ENCODE measurements around a stretch of chr16.

GRCh38 chr16:22673489-22673854 lies 140.5 kb upstream of the HS3ST2 start:
- PRO-cap, result no peak

DNA sequence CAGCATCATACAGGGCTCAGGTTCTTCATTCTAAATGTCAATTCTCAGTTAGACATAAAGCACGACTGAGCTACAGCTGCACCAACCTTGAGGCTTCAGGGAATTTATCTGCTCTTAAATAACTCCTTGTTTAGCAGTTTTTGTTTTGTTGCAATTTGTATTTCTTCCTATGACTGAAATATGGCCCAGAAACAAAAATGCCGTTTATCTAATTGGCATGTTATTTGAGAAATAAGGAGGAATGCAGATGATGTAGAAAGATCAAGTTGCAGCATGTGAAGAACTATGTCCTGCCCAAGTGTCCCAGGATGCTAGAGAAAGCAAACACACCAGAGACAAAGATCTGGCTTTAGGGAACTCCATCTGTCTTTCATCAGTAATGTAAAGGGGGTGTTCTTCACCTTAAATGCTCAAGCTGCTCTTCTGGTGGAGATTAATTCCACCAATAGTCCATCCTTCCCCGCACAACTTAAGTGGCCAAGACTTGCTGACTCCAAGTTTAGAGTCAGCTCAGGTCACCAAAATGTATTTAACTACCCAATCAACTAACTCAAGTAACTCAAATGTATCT lies 29.7 kb downstream of the USP31 start:
- PRO-cap, result no peak

GRCh38 chr16:23121063-23121640 lies 28.1 kb downstream of the USP31 start:
- PRO-cap, result no peak

- PRO-cap, result bidirectional peak, plus-strand start at chr16:23183179, minus-strand start at chr16:23183176
These were observed 525 bp downstream of the SCNN1G start for GRCh38 chr16:23183001-23183538.

DNA sequence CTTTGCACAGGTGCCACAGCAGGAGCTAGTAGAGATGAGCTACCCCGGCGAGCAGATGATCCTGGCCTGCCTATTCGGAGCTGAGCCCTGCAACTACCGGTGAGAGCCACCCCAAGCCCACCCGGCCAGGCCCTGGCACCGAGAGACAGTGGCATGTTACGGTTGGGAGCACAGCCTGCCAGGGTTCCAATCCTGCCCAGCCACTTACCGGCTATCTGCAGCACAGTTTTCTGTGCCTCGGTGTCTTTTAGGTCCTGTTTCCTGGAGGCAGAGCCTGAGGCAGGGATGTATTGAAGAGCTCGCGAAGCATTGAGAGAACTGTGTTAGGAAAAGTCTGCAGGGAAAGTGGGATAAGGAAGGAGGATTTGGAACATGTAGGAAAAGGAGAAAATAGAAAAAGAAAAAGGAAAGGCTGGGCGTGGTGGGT lies 53.3 kb downstream of the SCNN1B start:
- PRO-cap, result no peak

- PRO-cap, result no peak
These were observed 64.0 kb downstream of the COG7 start for GRCh38 chr16:23388920-23389454.

DNA sequence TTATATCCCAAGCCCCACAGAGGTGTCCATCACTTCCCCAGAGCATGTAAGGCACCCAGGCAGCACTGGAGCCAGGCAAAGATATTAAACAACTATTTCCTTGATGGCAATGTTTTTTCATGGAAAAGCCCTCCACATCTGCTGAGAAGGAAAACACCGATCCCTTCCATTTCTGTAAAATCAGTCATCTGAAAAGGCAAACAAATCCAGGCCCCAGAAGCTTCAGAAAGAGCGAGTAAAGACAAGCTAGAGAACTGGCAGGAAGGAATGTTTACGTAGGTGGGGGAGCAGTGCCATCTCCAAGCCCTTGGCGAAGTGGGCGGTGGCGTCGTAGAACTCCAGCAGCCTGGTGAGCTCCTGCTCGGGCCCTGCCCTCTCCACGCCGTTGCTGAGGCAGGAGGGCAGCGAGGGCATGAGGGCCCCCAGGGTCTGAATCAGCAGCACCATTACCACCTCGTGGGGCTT lies 28.5 kb downstream of the COG7 start:
- PRO-cap, result no peak

- PRO-cap, result no peak
These were observed 12.9 kb upstream of the COG7 start for GRCh38 chr16:23465922-23466204.

DNA sequence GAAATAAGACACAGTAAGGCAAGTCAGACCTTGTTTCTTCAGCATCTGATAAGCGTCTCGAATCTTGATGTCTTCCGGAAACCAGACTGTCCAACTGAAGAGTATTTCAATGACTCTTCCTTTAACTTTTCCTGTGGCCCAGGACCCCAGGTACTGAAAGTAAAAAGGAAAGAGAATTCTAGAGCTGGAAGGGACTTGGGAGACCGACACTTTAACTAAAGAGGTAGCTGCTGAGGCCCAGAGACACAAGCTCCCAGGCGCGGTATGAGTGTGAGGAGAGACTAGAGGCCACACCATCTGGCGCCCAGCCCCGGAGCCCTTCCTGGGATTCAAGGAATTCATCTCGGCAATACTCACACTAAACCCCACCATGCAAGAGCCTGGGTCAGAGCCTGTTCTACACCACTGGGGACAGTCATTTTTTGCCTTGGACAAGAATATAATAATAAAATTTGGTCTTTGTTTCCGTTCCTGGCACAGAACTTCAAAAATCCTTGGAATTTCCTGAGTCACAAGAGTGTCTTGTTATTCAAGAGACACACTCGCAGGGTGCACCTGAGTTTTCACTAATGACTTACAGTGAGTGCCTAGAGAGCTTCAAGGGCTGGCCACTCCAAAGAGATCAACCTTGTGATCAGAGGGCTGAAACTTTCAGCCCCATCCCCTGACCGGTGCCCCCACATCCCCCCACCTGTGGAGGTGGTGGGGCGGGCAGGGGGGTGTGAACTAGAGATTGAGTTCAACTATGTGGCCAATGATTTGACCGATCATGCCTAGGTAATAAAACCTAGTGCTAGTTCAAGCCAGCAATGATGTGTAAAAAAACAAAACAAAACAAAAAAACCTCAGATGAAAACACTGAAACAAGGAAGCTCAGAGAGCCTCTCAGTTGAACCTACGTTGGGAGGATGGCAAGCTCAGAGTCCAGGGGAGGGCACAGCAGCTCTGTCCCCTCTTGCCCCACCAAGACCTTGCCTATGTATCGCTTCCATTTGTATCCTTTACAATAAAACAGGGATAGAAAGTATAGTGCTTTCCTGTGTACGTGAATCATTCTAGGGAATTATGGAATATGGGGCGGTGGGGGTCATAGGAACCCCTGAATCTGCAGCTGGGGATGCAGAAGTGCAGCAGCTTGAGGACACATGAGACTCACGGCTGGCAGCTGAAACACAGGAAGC lies 18.3 kb downstream of the GGA2 start:
- PRO-cap, result no peak

DNA sequence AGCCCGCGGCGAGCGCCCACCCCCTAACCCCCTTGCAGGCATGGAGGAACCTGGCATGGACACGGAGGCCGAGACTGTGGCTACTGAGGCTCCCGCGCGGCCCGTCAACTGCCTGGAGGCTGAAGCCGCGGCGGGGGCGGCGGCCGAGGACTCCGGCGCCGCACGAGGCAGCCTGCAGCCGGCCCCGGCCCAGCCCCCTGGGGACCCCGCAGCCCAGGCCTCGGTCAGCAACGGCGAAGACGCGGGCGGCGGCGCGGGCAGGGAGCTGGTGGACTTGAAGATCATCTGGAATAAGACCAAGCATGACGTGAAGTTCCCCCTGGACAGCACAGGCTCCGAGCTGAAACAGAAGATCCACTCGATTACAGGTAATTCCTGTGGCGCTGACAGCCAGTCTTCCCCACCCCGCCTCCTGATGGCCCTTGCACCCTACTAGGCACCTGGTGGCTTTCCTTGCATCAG lies 416 bp downstream of the UBFD1 start:
- PRO-cap, result unidirectional peak, minus-strand start at position 241 of the sequence

- PRO-cap, result no peak
These were observed 758 bp downstream of the UBFD1 start for GRCh38 chr16:23558374-23558596.

DNA sequence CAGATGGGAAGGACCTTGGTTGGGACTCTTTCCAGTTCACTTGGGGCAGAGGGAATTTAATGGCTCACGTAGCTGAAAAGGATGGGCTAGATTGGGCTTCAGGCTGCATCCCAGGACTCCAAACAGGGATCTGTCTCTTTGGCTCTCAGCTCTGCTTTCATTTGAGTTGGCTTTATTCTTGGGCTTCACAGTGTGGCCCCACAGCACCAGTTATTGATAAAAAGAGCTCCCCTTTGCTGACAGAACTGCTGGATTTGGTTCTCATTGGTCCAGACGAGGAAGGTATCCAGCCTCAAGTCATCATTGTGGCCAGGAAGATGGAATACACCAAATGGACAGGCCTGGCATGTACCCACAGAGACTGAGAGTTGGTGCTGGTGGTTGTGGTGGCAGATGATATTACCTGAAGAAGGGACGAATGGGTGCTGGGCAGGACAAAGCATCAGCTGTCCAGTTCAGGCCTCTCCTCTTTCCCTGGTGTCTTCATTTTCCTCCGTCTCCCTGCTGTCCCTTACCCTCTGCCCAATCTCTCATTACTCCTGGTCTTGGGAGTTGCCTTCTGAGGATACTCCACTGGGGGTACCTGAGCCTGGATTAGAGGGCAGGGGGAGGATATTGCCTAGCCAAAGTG lies 9.4 kb upstream of the PLK1 start:
- PRO-cap, result no peak

GRCh38 chr16:23826275-23827016 lies 9.3 kb upstream of the PRKCB start:
- PRO-cap, result no peak

- PRO-cap, result no peak
These were observed 178.4 kb downstream of the PRKCB start for GRCh38 chr16:24014100-24014662.

- PRO-cap, result no peak
These were observed 64.8 kb upstream of the CACNG3 start for GRCh38 chr16:24191309-24191763.

DNA sequence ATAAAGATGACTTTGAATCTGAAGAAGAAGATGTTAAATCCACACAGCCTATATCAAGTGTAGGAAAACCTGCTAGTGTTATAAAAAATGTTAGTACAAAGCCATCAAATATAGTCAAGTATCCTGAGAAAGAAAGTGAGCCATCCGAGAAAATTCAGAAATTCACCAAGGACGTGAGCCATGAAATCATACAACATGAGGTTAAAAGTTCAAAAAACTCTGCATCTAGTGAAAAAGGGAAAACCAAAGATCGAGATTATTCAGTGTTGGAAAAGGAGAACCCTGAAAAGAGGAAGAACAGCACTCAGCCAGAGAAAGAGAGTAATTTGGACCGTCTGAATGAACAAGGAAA lies 31.6 kb downstream of the RBBP6 start:
- PRO-cap, result no peak

GRCh38 chr16:24737499-24737904 lies 8.1 kb downstream of the TNRC6A start:
- PRO-cap, result no peak

DNA sequence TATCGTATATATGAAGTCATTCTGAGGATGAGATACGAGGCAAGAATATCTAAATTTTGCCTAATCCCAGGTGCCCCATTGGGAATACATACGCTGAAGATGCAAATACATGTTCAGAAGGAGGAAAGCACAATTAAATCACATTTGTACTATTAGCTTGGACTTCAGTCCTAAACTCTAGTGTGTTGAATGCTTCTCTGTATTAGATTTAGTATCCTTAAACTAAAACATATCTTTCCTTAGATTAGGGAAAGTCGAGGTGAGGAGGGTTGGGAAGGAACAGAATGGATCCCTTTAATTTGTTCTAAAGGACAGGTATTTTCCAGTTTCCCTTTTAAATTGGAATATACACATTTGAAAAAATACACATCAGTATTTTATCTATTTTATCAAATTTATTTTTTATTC lies 37.7 kb downstream of the TNRC6A start:
- PRO-cap, result no peak

DNA sequence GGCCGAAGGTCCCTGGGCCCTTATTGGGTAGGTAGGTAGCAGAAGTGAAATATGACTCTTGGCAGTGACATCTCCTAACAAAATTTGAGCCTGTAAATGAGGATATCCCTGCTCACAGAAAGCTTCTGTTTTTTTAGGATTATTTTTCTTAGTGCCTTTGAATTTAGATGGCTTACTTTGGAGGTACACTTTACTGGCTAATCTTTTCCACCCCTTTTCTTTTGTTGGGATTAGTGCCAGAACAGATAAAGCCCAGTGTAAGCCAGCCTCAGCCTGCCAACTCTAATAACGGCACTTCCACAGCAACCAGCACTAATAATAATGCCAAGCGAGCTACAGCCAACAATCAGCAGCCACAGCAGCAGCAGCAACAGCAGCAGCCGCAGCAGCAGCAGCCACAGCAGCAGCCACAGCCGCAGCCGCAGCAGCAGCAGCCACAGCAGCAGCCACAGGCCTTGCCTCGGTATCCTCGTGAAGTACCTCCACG lies 47.3 kb downstream of the TNRC6A start:
- PRO-cap, result no peak

DNA sequence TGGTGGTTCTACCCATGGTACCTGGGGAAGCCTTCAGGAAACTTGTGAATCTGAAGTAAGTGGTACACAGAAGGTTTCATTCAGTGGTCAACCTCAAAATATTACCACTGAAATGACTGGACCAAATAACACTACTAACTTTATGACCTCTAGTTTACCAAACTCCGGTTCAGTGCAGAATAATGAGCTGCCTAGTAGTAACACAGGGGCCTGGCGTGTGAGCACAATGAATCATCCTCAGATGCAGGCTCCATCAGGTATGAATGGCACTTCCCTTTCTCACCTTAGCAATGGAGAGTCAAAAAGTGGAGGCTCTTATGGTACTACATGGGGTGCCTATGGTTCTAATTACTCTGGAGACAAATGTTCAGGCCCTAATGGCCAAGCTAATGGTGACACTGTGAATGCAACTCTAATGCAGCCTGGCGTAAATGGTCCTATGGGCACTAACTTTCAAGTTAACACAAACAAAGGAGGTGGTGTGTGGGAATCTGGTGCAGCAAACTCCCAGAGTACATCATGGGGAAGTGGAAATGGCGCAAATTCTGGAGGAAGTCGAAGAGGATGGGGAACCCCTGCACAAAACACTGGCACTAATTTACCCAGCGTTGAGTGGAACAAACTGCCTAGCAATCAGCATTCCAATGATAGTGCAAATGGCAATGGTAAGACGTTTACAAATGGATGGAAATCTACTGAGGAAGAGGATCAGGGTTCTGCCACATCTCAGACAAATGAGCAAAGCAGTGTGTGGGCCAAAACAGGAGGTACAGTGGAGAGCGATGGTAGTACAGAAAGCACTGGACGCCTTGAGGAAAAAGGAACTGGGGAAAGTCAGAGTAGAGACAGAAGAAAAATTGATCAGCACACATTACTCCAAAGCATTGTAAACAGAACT lies 55.6 kb upstream of the SLC5A11 start:
- PRO-cap, result no peak